ENCODE measurements around the gene GCM2.

GRCh38 chr6:7566213-7566535, 23.8 kb upstream of the SNRNP48 start:
- RRBS, result no CpG with 5 or more reads among the region's 2 CpGs
CAGE:
- cytosol, long polyA plus RNA, result no peak
- long polyA plus RNA, result no peak
- nucleus, long polyA plus RNA, result no peak

GRCh38 chr6:7605910-7606206, 15.9 kb downstream of the SNRNP48 start:
- RRBS, result no CpG with 5 or more reads among the region's 5 CpGs
CAGE:
- cytosol, long polyA plus RNA, result no peak
- long polyA plus RNA, result no peak
- nucleus, long polyA plus RNA, result no peak

DNA sequence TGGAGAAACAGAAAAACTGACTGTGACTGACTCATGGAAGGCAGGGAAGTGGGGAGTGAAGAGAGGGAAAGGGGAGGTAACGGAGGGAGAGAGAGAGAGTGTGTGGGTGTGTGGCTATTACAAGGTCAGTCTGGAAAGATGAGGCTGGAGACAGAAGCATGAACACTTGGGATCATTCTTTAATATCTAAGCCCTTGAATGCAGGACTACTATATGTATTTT, 38.5 kb downstream of the SNRNP48 start:
- RRBS, result no CpG with 5 or more reads among the region's 1 CpG
CAGE:
- cytosol, long polyA plus RNA, result no peak
- long polyA plus RNA, result no peak
- nucleus, long polyA plus RNA, result no peak

DNA sequence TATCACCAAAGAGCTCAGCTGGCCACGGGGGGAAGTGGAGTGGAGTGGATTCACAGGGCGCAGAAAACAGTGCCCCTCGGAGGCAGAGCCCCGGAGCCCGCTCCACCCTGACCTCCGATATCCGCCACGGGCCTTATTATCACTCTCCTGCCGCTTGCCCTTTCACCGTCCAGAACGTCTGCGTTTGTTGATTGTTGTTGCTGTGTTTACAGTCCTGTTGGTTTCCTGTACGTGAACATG, 9.1 kb downstream of the BMP6 start:
- RRBS, result no CpG with 5 or more reads among the region's 13 CpGs
CAGE:
- cytosol, long polyA plus RNA, result no peak
- long polyA plus RNA, result no peak
- nucleus, long polyA plus RNA, result no peak

GRCh38 chr6:7763317-7763664, 37.4 kb downstream of the BMP6 start:
- RRBS, result no CpG with 5 or more reads among the region's 3 CpGs
CAGE:
- cytosol, long polyA plus RNA, result no peak
- long polyA plus RNA, result no peak
- nucleus, long polyA plus RNA, result no peak

DNA sequence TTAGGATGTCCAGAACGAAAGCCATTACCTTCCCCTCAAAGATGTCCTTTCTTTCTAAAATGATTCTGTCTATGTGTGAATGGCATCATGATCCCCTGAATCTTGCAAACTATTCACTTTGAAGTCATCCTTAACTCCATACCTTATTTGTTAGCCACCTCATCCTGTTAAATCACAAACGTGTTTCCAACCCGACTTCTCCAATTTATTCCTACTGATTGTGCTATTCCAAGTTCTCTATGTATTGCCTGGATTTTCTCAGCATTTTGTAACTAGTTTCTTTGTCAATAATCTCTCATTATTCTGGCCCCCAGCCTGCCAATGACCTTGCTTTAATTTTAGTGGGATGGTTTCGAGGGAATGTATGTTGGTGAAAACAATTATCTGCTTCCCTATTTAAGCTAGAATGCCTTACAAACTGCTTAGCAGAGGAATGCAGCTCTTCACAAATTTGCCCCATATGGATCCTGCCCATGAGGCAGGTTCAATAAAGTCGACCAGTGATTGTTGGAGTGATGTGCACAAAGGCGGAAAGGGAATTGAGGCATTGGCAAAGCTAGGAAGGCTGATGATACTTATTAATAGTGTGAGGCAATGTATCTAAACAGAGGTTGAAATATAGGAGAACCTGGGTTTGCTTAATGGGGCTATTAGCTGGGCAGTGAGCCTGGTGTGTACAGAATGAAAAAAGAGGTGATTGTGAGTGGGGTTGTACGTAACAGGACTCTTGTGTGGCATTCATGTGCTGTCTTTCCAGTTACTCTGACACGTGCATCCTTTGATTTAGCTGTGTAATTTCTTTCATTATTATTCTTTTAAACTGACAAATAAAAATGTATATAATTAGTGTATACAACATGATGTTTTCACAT, 220.1 kb upstream of the SLC35B3 start:
- RRBS, result no CpG with 5 or more reads among the region's 8 CpGs
CAGE:
- cytosol, long polyA plus RNA, result no peak
- long polyA plus RNA, result no peak
- nucleus, long polyA plus RNA, result no peak

CAGE:
- cytosol, long polyA plus RNA, result no peak
- long polyA plus RNA, result no peak
- nucleus, long polyA plus RNA, result no peak
These were observed 950.0 kb upstream of the SLC35B3 start for GRCh38 chr6:9385474-9385673.

GRCh38 chr6:9456166-9456976, 958.5 kb downstream of the TFAP2A start:
- RRBS, result no CpG with 5 or more reads among the region's 9 CpGs
CAGE:
- cytosol, long polyA plus RNA, result no peak
- long polyA plus RNA, result no peak
- nucleus, long polyA plus RNA, result no peak

GRCh38 chr6:10147002-10147643, 267.8 kb downstream of the TFAP2A start:
- RRBS, result no CpG with 5 or more reads among the region's 7 CpGs
CAGE:
- cytosol, long polyA plus RNA, result no peak
- long polyA plus RNA, result no peak
- nucleus, long polyA plus RNA, result no peak

GRCh38 chr6:10382921-10383970, 31.6 kb downstream of the TFAP2A start:
- RRBS, result no CpG with 5 or more reads among the region's 56 CpGs
CAGE:
- cytosol, long polyA plus RNA, result no peak
- long polyA plus RNA, result no peak
- nucleus, long polyA plus RNA, result no peak

- RRBS, result 3% methylated on average over 11 of the region's 39 CpGs
CAGE:
- cytosol, long polyA plus RNA, result no peak
- long polyA plus RNA, result no peak
- nucleus, long polyA plus RNA, result no peak
These were observed 3.4 kb downstream of the TFAP2A start for GRCh38 chr6:10411398-10411912.

GRCh38 chr6:10510675-10511017, 10.5 kb upstream of the GCNT2 start:
- RRBS, result no CpG with 5 or more reads among the region's 8 CpGs
CAGE:
- cytosol, long polyA plus RNA, result no peak
- long polyA plus RNA, result no peak
- nucleus, long polyA plus RNA, result no peak

GRCh38 chr6:10566987-10567830, 46.1 kb downstream of the GCNT2 start:
- RRBS, result no CpG with 5 or more reads among the region's 3 CpGs
CAGE:
- cytosol, long polyA plus RNA, result no peak
- long polyA plus RNA, result no peak
- nucleus, long polyA plus RNA, result no peak

- RRBS, result no CpG with 5 or more reads among the region's 7 CpGs
CAGE:
- cytosol, long polyA plus RNA, result no peak
- long polyA plus RNA, result no peak
- nucleus, long polyA plus RNA, result no peak
These were observed 607 bp downstream of the PAK1IP1 start for GRCh38 chr6:10695406-10695751.

DNA sequence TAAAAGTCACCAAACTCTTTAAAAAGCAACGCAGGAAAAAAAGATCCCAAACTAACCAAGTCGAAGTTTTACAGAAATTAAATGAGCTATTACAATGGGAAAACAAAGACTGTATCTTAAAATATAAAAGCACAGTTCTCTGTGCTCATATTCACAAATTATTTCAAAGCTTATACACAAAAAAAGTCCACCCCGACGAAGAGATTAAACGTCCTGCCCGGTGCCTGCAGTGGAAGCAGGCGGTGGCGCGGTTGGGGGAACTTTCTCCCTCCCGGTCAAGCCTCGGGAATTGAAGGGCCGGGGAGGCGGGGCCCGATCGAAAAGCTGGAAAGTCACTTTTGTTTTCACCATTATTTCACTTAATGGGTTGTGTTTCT, 1.1 kb downstream of the MAK start:
- RRBS, result 5% methylated on average over 5 of the region's 15 CpGs
CAGE:
- cytosol, long polyA plus RNA, result no peak
- long polyA plus RNA, result no peak
- nucleus, long polyA plus RNA, result no peak

- RRBS, result 5% methylated on average over 12 of the region's 17 CpGs
CAGE:
- cytosol, long polyA plus RNA, result no peak
- long polyA plus RNA, result no peak
- nucleus, long polyA plus RNA, result no peak
These were observed at the start of gene GCM2 for GRCh38 chr6:10881866-10882194. GCM2 (minus strand) TSS chr6:10882041.

DNA sequence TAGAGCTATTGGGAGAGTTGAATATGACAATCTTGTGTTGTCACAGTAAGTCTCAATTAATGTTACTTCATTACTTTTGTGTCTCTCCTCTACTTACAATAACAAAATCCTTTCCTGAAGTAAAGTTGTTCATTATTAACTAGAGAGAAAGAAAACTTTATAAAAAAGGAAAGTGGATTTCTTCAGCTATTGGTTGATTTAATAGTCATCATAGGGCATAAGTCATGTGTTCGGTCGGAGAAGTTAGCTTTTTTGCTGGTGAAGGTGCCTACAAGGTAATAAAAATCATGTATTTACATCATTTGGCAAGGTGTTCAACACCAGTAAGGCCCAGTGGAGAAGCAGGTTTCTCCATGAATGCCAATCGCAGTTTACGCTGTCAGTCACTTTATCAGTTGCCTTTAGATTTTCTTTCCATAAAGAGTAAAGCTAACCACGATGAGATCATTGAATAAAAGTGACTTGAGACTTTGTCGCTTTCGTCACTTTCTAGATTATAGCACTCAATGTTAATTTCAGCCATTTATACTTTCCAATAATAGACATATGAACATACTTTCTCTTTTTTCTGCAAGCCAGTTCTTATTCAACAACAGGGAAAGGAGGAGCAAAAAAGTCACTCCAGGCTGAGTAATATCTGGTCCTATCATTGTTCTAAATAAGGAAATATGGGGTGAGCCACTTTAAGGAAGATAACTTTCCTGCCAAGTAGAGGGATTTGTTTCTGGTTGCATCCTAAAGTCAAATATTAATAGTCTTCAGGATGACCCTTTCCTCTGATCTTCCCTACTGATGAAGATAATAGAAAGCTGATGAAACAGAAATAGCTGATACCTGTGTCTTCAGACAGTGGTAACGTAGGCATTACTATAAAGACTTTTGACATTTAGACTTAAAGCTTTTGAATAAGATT, 1.8 kb downstream of the NEDD9 start:
- RRBS, result no CpG with 5 or more reads among the region's 8 CpGs
CAGE:
- cytosol, long polyA plus RNA, result no peak
- long polyA plus RNA, result no peak
- nucleus, long polyA plus RNA, result no peak

GRCh38 chr6:11263118-11263843, 30.8 kb upstream of the NEDD9 start:
- RRBS, result no CpG with 5 or more reads among the region's 7 CpGs
CAGE:
- cytosol, long polyA plus RNA, result no peak
- long polyA plus RNA, result no peak
- nucleus, long polyA plus RNA, result no peak

- RRBS, result no CpG with 5 or more reads among the region's 11 CpGs
CAGE:
- cytosol, long polyA plus RNA, result no peak
- long polyA plus RNA, result no peak
- nucleus, long polyA plus RNA, result no peak
These were observed 147.7 kb upstream of the TMEM170B start for GRCh38 chr6:11389477-11390594.

- RRBS, result no CpG with 5 or more reads among the region's 4 CpGs
CAGE:
- cytosol, long polyA plus RNA, result no peak
- long polyA plus RNA, result no peak
- nucleus, long polyA plus RNA, result no peak
These were observed 138.6 kb upstream of the TMEM170B start for GRCh38 chr6:11398919-11399385.

All from IMR-90 (cell line).